ENCODE measurements around the gene AP1G1.

DNA sequence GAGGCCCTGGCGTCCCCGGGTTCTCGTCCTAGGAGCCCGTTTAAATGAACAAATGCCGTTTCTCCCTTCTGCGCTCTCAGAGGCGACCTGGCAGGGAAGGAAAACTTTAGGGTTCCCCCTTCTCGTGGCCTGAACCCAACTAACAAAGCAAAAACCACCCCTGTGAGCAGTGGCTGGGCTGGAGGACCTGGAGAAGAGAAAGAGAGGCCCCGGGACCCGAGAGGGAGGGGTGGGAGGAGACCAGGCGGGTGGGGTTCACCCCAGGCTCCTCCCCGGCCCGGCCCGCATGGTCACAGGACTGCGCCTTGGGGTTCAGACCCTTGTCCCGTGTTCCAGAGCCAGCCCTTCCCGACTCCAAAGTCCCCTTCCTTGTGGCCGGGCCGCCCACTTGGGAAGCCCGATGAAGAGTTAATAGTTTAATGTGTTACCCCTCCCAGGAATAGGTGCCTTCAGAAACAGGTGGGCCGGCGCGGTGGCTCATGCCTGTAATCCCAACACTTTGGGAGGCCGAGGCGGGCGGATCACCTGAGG is 841 bp downstream of the MARVELD3 start:
- PRO-cap, result no peak
- RAMPAGE, long total RNA, result no peak

- PRO-cap, result no peak
- RAMPAGE, long total RNA, result no peak
These were observed 2.3 kb upstream of the PHLPP2 start for GRCh38 chr16:71726620-71727360.

- PRO-cap, result no peak
- RAMPAGE, long total RNA, result no peak
These were observed 30.0 kb downstream of the AP1G1 start for GRCh38 chr16:71778572-71779071.

GRCh38 chr16:71808580-71809231 is at the start of gene AP1G1:
Gene AP1G1, minus strand, starts transcription at chr16:71808834.
- PRO-cap, result bidirectional peak, plus-strand start at chr16:71809316, minus-strand start at chr16:71808832
- RAMPAGE, long total RNA, result start-site peak on the minus strand at chr16:71808809-71808855, 135 reads; start-site peak on the minus strand at chr16:71809003-71809106, 39 reads

GRCh38 chr16:71926847-71927314 is 31.6 kb downstream of the IST1 start:
- PRO-cap, result no peak
- RAMPAGE, long total RNA, result no peak

DNA sequence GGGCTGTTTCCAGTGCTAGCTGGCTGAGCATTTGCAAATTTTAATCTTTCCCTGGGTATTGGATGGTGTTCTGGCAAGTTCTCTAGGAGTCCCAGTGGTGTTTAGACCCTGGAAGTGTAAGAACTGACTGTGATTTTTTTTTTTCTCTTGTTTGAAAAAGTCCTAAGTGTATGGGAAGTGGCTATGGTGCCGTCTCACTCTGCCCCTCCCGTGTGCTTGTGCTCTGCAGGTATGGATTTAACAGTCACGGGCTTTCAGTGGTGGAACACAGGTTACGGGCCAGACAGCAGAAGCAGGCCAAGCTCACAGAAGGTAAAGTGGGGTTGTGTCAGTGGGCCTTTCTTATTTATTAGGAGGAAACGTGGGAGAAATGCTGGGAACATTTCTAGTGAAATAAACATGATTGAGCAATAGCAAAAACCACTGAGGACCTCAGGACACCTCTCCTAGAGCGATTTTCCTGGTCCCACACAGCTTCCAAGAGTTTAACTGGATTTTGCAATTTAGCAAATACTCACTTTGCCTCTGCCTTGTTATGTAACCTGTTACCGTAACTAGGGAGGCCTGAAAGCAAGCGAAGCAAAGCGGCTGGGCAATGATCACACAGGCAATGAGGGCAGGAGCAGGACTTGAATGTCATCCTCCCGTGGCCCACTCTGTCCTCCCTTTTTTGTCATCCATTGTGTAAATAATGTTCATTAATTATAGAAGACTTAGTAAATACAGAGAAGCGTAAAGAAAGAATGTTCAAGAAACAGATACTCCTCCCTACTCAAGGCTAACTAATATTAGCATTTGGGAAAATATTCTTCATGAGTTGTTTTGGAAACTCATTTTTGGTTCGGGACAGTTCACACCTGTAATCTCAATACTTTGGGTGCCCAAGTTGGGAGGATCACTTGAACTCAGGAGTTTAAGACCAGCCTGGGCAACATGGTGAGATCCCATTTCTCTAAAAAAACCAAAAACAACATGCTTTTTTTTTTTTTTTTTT is 8.5 kb downstream of the DHODH start:
- PRO-cap, result no peak
- RAMPAGE, long total RNA, result start-site peak on the minus strand centred at position 276 of the sequence, 407 bp wide, 13 reads

DNA sequence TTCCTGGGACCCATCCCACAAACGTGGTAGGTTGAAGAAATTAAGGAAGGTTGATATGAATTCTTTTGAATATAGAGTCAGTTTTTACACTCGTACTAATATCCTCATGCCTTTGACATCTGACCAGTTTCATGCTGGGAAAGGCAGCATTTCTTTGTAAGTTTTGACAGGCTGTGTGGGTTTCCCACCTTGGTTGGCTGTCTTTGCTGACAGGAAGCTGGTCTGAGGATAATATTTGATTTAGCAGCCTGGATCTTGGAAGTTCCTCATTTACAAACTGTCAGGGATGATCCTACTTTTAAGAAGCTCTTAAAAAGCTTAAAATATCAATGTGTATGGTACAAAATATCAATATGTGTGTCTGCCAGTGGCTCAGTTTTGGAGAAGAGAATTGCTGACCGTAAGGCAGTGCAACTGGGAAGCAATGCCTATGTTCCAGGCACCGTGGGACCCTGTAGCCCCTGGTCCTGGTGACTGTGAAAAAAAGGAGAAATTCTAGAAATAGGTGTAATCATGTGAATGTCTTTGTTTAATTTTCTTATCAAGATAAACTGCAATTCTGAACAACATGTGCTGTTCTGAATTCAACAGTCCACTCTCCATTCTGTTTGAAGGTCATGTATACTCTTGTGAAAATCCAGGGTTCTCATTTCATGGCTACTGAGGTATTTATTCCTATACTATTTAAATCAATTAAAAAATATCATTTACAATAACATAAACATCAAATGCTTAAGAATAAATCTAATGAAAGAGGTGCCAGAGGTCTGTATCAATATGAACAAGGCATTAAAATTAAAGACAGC is 9.5 kb upstream of the HP start:
- PRO-cap, result no peak
- RAMPAGE, long total RNA, result no peak

- PRO-cap, result no peak
- RAMPAGE, long total RNA, result no peak
These were observed 8.5 kb downstream of the TXNL4B start for GRCh38 chr16:72084654-72085596.

DNA sequence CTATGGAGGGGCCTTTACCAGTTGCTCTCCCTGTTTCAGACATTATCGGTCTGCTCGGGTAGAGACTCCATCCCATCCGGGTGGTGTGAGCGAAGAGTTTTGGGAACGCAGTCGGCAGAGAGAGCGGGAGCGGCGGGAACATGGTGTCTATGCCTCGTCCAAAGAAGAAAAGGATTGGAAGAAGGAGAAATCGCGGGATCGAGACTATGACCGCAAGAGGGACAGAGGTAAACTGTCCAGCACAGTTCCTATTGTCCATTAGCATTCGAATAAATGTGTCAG is 3.1 kb downstream of the DHX38 start:
- PRO-cap, result no peak
- RAMPAGE, long total RNA, result no peak

- PRO-cap, result no peak
- RAMPAGE, long total RNA, result no peak
These were observed 341 bp downstream of the PMFBP1 start for GRCh38 chr16:72171623-72172005.

DNA sequence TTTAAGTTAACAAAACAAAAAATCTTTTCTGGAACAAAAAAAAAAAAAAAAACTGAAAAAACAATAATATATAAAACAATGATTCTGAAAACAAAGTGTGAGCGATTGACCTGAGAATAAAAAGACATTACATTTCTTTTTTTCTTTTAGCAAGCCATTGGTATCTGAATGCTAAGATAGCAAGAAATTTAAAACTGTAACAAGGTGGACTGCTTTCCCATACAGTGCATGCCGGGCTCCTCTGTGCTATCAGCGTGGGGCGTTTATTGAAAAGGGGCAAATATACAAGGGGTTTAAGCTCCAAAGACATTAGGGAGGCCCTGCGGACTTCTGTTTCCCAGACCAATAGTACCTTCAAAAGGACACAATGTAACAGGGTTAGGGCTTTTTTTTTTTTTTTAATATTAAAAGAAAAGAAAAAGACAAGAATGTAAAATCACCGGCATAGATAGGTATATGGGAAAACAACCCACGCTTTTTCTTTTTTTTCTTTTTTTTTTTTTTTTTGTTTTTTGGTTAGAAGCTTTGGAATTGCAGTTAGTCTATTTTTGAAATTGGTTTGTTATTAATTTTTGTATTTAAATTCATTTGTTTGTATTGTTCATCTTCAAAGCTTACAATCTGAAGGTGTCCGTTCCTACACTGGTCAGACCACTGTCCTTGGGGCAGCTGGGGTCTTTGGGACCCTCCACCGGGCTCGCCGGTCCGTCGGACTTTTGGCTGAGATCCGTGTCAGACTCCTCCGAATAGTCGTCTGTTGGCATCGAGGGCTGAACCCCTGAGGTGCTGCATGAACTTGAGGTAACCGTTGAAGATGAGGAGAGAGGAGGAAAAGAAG is 261.2 kb downstream of the ZFHX3 start:
- PRO-cap, result no peak
- RAMPAGE, long total RNA, result no peak

- PRO-cap, result no peak
- RAMPAGE, long total RNA, result start-site peak on the minus strand at chr16:72795908-72795948, 26 reads
These were observed 252.3 kb downstream of the ZFHX3 start for GRCh38 chr16:72795398-72796208.

- PRO-cap, result no peak
- RAMPAGE, long total RNA, result no peak
These were observed 236.6 kb downstream of the ZFHX3 start for GRCh38 chr16:72811185-72811864.

DNA sequence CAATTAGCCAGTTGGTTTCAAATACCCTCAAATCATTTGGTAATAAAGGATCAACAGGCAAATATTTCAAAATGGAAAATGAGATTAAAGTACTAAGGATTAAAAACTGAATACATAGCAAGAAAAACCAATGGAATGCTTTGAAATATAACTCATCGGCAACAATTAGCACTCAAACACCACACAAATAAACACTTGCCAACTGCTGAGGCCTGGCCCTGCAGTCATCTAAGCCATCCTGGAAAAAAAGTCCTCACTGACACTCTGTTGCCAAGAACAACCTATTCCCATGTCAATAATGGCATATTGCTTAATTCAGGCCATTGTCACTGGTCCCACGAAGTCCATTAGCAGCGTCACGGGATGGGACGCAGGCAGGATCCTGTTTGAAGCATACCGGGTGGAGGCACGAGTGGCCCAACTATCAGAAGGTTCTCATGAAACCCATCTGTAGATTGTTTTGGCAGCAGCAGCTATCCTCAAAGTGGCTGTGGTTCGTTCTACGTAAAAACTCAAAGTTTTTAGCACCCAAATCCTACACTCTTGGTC is 91.8 kb downstream of the ZFHX3 start:
- PRO-cap, result no peak
- RAMPAGE, long total RNA, result no peak

DNA sequence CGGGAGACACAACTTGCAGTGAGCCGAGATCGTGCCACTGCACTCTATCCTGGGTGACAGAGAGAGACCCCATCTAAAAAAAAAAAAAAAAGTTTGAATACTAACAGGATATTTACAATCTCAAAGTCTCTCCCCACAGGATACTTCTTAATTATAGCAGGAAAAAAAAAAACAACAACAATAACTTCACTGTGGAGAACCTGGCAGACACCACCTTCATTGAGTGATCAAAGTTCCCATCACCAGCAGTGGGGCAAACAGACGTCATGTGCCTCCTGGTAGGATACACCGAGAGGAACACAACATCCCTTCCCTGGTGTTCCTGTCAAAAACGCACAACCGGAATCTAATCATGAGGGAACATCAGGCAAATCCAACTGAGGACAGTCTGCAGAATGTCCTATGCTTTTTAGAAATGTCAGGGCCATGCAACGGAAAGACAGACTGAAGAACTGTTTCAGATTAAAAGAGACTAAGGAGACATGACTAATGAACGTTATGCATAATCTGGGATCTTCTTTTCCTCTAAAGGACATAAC is 80.0 kb downstream of the ZFHX3 start:
- PRO-cap, result no peak
- RAMPAGE, long total RNA, result no peak

DNA sequence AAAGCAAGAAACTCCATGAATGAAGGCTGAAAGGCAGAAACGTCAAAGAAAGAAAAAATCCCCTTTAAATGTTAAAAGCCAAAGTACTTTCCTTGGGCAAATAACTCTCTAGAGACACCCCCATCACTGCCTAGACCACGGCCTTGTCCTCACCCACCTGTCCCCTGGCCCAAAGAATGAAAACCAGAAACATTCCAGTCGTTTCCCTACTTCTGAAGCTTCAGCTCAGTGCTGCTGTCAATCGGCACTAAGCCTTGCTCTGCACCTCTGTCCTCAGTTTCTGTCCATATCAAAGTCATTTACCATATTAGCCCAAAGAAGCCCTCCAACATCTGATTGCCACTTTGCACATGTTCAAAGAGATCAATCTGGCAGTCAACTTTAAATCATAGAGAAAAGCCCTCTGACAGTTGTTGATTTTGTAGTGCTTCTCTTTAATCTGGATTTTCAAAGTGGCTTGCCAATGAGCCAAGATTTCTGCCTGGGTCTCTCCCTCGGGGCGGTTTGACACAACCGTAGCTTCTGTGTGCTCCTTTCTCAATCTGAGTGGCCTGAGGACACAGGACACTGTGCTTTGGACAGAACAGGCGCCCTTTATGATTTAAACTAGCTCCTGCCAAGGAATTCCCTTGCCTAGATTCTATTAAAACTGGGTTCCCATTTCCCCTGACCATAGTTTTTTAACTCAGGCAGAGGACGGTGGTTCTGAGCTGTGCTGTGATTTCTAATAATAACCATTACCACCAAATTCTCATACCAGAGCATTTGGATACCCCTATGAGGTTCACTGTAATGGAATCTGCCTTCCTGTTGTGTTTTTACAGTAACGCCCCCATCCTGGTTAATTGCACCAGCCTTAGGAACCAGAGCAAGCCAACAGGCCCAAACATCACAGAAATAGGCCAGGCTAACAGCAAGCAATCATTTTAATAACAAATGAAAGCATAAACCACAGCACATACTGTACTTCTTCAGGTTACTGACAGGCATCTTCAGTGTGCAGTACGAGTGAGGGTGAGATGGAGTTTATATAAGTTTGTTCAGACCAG is 4.1 kb downstream of the ZFHX3 start:
- PRO-cap, result unidirectional peak, plus-strand start at position 677 of the sequence
- RAMPAGE, long total RNA, result no peak

GRCh38 chr16:73122629-73123524 is 74.9 kb upstream of the ZFHX3 start:
- PRO-cap, result no peak
- RAMPAGE, long total RNA, result no peak

DNA sequence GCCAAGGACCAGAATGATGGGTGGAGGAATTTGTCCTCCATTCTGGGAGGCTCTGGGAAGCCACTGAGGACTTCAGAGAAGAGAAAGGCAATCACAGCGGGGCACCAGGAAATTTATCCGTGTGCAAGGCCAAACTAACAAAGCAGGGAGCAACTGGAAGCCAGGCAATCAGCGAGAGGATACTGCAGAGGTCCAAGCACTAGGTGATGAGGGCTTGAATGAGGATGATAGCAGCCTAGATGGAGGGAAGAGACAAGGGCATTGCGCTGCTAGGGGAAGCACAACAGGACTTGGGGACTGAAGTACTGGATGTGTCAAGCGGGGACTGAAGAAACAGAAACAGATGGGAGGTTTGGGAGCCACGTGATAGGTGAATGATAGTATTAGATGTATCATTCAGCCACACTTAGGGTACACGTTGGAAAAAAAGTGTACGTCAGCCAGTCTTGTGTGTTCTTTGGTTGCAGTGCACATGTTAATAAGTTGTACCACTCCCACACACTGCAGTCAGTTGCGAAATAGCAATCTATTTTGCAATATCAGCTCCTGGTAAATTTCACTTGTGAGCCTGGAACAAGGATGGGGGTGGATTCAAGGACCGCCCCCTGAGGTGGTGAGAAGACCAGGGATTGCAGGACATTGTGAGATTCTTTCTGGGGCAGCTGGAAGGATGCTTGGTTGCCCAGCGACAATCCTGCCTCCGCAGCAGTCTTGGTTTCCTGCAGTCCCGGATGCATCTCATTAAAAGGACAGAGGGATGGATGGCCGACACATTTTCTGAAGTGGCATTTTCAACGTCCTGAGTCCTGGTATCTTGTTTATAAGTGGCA is 78.4 kb upstream of the ZFHX3 start:
- PRO-cap, result no peak
- RAMPAGE, long total RNA, result no peak

GRCh38 chr16:73149444-73149679 is 101.4 kb upstream of the ZFHX3 start:
- PRO-cap, result no peak
- RAMPAGE, long total RNA, result no peak

DNA sequence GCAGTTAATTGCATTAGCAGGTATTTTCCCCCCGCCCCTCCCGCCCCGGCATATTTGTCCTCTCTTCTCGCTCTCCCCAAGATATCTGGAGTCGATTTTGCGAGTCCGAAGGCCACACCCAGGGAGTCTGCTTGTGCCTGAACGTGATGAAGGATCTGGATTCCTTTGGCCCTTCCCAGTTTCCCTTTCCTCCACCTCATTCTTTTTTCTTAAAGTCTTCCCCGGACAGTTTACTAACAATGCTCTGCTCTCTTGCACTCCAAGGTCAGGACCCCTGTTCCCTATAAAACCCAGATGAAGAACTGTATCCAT is 125.4 kb upstream of the ZFHX3 start:
- PRO-cap, result no peak
- RAMPAGE, long total RNA, result no peak